Heart left ventricle (tissue), 7 donors: Measurements from ENCODE around the genes NR2C2AP and GATAD2A.

- PRO-cap, 6 experiments = peak in 4 of 6 experiments; most common plus-strand start chr19:18659522 (in 4); most common minus-strand start chr19:18659452 (in 2)
- RAMPAGE, long total RNA, 2 experiments = no peak in any of the 2 experiments
- RRBS = 4% methylated on average over 4 of the region's 25 CpGs
These were observed 22.4 kb downstream of the KLHL26 start for GRCh38 chr19:18659067-18659861.

- PRO-cap, 6 experiments = no peak in any of the 6 experiments
- RAMPAGE, long total RNA, 2 experiments = no peak in any of the 2 experiments
- RRBS = 88% methylated on average over 5 of the region's 26 CpGs
These were observed 31.4 kb downstream of the COMP start for GRCh38 chr19:18759624-18760248.

DNA sequence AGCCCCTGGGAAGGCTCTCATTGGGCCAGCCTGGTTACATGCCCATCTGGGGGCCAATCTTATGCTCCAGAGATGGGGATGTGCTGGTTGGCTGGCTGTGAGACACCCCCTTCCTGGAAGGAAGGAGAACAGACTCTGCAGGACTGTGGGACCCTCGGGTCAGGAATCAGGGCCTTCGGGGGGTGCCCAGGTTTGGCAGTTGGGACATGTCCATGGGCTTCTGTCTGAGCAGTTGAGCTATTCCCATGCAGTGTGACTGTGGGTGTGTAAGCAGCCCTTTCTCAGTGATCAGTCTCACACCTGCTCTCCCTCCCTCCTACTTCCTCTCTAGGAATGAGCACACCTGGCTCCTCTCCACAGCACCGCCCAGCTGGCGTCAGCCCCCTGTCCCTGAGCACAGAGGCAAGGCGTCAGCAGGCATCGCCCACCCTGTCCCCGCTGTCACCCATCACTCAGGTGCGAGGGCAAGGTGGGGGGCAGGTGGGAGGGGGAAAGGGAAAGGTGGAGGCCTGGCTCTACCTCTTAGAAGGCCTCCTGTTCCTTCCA, 26.0 kb downstream of the COMP start:
- PRO-cap, 6 experiments = no peak in any of the 6 experiments
- RAMPAGE, long total RNA, 2 experiments = no peak in any of the 2 experiments
- RRBS = no CpG with 5 or more reads among the region's 8 CpGs

DNA sequence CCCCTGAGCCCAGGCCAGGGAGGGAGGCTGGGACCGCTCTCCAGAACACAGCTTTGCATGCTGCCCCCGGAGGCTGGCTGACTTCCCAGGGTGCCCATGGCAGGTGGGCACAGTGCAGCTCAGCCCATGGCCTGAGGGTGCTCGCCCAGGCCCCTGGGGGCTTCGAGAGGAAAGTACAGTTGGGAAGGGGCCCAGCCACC, 5.7 kb downstream of the COPE start:
- PRO-cap, 6 experiments = no peak in any of the 6 experiments
- RAMPAGE, long total RNA, 2 experiments = no peak in any of the 2 experiments
- RRBS = no CpG with 5 or more reads among the region's 4 CpGs

GRCh38 chr19:19059133-19059914, 4.5 kb upstream of the SLC25A42 start:
- PRO-cap, 6 experiments = no peak in any of the 6 experiments
- RAMPAGE, long total RNA, 2 experiments = no peak in any of the 2 experiments
- RRBS = no CpG with 5 or more reads among the region's 14 CpGs

- PRO-cap, 6 experiments = no peak in any of the 6 experiments
- RAMPAGE, long total RNA, 2 experiments = no peak in any of the 2 experiments
- RRBS = 3% methylated on average over 5 of the region's 23 CpGs
These were observed 1.1 kb downstream of the SLC25A42 start for GRCh38 chr19:19064731-19065408.

DNA sequence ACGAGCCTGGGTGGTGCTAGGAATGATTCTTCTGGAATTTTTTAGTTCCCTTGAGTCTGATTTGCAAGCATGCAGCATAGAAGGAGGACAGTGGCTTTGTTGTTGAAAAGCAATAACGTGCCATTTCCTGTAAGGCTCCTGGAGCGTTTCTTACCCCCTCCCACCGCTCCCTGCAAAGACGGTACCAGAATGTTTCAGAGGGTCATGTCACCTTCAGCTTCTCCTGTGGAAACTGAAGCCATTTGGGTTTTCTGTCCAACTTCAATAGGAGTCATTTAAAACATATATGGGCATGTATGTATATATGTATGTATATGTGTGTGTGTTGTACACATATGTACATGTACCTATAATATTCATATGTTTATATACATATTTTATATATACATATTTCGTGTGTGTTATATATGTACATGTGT, 1.6 kb downstream of the SLC25A42 start:
- PRO-cap, 6 experiments = no peak in any of the 6 experiments
- RAMPAGE, long total RNA, 2 experiments = no peak in any of the 2 experiments
- RRBS = no CpG with 5 or more reads among the region's 6 CpGs

GRCh38 chr19:19193781-19194259, 1.8 kb downstream of the RFXANK start:
- PRO-cap, 6 experiments = peak in 2 of 6 experiments; most common minus-strand start chr19:19194095 (in 1)
- RAMPAGE, long total RNA, 2 experiments = no peak in any of the 2 experiments
- RRBS = 22% methylated on average over 2 of the region's 5 CpGs

DNA sequence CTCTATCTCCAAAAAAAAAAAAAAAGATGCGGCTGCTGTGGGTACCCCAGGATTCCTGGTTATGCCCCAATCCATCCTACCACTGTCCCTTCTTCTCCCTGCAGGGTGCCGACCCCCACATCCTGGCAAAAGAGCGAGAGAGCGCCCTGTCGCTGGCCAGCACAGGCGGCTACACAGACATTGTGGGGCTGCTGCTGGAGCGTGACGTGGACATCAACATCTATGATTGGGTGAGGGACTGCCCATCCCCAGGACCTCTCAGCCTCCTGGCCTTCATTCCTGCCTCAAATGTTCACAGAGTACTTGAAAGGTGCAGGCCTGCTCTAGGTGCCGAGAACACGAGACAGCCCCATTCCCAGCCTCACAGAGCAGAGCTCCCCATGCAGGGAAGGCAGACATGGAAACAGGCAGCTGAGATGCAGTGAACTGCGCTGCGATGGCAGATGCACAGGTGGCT, 5.2 kb downstream of the NR2C2AP start:
- PRO-cap, 6 experiments = no peak in any of the 6 experiments
- RAMPAGE, long total RNA, 2 experiments = no peak in any of the 2 experiments
- RRBS = no CpG with 5 or more reads among the region's 12 CpGs

- PRO-cap, 6 experiments = peak in 6 of 6 experiments; most common plus-strand start chr19:19203394 (in 1); most common minus-strand start chr19:19203414 (in 3)
- RAMPAGE, long total RNA, 2 experiments = start-site peak on the minus strand in 2 of 2 experiments, at chr19:19203302-19203416 at its widest, 14 to 17 reads per replicate
- RRBS = 1% methylated on average over 13 of the region's 68 CpGs
These were observed at the start of gene NR2C2AP for GRCh38 chr19:19202796-19203852. Gene NR2C2AP (minus strand): TSS chr19:19203414.

- PRO-cap, 6 experiments = no peak in any of the 6 experiments
- RAMPAGE, long total RNA, 2 experiments = no peak in any of the 2 experiments
- RRBS = no CpG with 5 or more reads among the region's 22 CpGs
These were observed 15.2 kb downstream of the MAU2 start for GRCh38 chr19:19335605-19336523.

- PRO-cap, 6 experiments = no peak in any of the 6 experiments
- RAMPAGE, long total RNA, 2 experiments = no peak in any of the 2 experiments
- RRBS = no CpG with 5 or more reads among the region's 7 CpGs
These were observed 26.1 kb downstream of the MAU2 start for GRCh38 chr19:19346597-19347176.

DNA sequence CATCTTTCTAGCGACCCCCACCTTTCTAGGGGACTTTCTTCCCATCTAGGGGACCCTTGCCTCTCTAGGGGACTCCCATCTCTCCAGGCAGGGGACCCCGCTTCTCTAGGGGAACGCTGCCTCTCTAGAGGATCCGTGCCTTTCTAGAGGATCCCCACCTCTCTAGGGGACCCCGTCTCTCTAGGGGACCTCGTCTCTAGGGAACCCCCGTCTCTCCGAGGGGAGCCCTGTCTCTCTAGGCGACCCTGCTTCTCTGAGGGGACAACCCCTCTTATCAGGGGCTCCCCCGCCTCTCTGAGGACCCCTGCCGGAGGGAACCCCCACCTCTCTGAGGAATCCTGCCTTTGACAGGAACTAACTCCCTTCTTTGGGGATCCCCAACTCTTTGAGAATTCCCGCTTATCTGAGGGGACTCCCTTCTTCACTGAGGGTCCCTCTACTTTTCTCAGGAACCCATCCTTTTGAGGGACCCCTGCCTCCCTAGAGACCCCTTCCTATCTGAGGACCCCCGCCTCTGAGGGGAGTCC, 18.9 kb upstream of the GATAD2A start:
- PRO-cap, 6 experiments = no peak in any of the 6 experiments
- RAMPAGE, long total RNA, 2 experiments = no peak in any of the 2 experiments
- RRBS = 5% methylated on average over 1 of the region's 13 CpGs

- PRO-cap, 6 experiments = peak in 6 of 6 experiments; most common plus-strand start chr19:19405385 (in 1); most common minus-strand start chr19:19405511 (in 4)
- RAMPAGE, long total RNA, 2 experiments = no peak in any of the 2 experiments
- RRBS = 1% methylated on average over 18 of the region's 46 CpGs
These were observed 285 bp upstream of the GATAD2A start for GRCh38 chr19:19405178-19405602.

DNA sequence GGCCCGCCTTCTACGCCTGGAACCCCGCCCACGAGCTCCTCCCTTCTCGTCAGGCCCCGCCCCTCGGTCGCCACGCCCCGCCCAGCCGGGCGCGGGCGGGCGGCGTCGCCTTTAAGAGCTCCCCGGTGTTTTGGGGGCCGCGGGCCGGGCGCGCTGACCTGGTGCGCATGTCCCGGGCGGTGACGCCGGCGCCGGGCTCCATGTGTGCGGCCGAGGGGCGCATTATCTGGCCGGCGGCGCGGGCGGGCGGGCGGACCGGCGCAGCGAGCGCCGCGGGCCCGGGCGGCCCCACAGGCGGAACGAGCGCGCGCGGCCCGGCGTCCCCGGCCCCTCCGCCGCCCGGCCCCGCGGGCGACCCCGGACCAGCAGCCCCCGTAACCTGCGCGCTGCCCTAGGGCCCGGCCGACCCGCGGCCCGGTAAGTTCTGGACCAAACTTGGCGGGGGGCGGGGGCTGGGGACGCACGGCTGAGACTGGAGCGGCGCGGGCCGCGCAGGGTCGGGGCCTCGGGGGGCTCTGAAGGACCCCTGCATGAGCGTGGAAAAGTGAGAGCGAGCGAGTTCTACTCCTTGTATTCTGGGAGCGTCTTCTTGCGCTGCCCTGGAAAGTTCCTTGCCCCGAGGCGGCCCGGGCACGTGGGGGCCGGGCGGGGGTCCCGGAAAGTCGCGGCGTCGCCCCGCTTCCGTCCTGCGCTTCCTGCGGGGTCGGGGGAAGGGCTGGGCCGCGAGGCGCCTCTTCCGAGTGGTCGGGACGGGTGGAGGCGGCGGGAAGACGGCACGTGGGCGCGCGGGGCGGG, at the start of gene GATAD2A:
Gene GATAD2A, plus strand, starts transcription at position 73 of the 795 bp plus-strand sequence.
- PRO-cap, 6 experiments = peak in 6 of 6 experiments; most common plus-strand start position 225 of the sequence (in 6)
- RAMPAGE, long total RNA, 2 experiments = no peak in any of the 2 experiments
- RRBS = 3% methylated on average over 27 of the region's 118 CpGs

DNA sequence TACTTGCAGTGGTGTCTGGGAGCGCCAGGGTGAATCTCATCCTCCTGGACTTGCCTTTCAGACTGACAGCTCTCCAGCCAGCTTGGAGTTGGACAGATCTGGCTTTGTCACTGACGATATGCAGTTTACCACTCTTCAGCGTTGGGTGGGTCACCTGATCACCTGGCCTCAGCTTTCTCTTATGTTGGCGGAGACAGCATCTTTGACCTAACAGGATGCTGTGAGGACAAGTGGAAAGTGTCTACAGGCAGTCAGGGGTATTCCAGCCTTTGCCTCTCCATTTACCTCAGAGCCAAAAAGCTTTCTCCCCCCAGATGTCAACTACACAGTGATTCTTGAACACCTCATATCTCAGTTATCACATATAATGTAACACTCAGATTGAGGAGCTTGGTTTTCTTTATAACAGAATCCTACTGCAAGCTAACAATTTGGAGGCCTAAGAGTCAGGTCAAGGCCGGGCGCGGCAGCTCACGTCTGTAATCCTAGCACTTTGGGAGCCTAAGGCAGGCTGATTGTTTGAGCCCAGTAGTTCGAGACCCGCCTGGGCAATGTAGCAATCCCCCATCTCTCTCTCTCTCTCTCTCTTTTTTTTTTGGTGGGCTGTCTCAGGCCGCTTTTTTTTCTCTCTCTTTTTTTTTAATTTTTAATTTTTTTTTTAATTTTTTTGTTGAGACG, 6.2 kb downstream of the GATAD2A start:
- PRO-cap, 6 experiments = no peak in any of the 6 experiments
- RAMPAGE, long total RNA, 2 experiments = no peak in any of the 2 experiments
- RRBS = no CpG with 5 or more reads among the region's 12 CpGs

- PRO-cap, 6 experiments = no peak in any of the 6 experiments
- RAMPAGE, long total RNA, 2 experiments = no peak in any of the 2 experiments
- RRBS = no CpG with 5 or more reads among the region's 16 CpGs
These were observed 30.8 kb downstream of the GATAD2A start for GRCh38 chr19:19435965-19436932.

GRCh38 chr19:19493779-19494491, 21.4 kb downstream of the TSSK6 start:
- PRO-cap, 6 experiments = no peak in any of the 6 experiments
- RAMPAGE, long total RNA, 2 experiments = no peak in any of the 2 experiments
- RRBS = no CpG with 5 or more reads among the region's 15 CpGs

DNA sequence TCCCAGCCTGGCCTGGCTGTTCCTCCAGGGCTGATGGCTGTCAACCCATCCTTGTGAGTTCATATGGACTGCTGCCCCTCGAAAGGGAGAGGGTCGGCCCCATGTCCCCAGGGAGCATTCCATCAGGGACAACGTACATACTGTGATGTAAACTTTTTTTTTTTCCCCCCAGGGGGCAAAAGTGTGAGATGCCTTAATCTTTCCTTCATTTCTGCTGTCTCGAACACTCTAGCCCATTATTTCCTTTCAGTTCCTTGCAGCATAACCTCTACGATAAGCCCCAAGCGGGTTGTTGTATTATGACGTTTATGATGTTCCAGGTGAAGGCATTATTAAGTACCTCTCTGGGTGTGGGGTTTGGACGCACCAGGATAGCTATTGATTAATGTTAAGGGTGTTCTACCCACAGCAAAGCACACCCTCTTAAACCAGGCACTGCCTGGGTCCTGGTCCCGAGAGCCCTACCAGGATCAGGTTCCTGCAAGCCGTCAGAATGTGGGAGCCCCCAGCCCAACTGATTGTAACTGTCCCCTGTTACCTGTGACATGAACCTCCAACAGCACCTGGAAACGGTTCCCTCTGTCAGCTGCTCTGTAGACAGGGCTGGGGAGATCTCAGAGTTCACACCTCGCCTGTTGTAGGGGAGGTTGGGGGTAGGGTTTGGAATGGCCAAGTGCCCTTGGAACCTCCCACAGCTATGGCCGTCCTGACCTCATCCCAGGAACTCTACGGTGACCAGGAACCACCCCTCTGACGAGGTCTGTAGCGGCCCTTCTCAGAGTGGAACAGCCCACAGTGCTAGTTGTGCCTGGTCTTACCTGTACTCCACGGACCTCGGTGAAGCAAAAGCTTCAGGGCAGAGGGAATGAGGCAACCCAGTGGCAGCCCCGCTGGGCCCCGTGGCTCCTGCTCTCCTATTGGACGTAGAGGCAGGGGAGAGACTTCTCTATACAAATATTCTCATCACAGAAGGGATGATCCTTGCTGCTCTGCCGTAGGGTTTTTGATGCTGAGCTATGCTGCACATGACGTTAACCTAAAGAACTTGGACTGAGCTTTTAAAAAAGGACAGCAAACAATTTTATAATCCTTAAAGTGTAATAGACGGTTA, 7.4 kb downstream of the TSSK6 start:
- PRO-cap, 6 experiments = no peak in any of the 6 experiments
- RAMPAGE, long total RNA, 2 experiments = no peak in any of the 2 experiments
- RRBS = no CpG with 5 or more reads among the region's 24 CpGs

DNA sequence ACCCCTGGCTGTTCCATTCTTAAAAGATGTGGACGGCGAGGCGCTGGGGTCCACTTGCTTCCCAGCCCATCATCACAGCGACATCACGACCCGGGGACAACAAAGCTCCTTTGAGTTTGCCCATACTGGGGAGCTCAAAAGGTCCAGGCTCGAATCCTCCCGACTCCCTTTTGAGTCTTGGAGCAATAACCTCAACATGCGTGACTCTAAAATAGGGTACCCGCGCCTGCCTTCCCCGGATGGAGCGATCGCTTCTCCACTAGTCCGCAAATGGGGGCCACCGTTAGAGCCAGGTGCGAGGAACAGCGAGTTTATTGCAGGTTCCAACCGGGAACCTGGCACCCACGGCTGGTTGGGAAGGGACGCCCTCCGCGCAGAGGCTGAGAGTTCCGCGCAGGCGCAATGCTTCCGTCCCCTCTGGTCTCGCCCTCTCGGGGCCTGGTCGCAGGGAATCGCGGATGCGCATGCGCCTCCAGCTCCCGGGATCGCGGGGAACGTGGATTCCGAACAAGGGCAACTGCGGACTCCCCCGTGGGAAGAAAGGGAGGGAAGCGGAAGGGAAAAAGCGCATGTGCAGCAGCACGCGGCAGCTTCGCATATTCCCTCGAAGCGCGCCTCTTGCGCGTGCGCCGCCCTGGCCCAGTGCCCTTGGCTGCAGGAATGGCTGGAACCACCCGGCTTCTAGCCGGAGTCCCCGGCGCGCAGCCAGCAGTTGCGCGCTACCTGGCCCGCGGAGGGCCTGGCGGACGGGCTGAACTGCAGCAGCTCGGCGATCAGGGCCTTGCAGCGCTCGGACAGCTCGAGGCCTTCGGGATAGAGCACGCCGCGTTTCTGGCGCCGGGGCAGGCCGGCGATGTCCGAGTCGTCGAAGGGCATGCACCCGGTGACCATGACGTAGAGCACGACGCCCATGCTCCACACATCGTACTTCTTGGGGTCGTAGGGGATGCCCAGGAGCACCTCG, 1.1 kb downstream of the TSSK6 start:
- PRO-cap, 6 experiments = peak in 6 of 6 experiments; most common plus-strand start position 485 of the sequence (in 2); most common minus-strand start position 375 of the sequence (in 4)
- RAMPAGE, long total RNA, 2 experiments = no peak in any of the 2 experiments
- RRBS = 20% methylated on average over 9 of the region's 87 CpGs